Placental epithelial cell (primary cell): ENCODE results near the gene CXorf38.

GRCh38 chrX:40168436-40168793, 70.7 kb upstream of the BCOR start:
- CAGE, long polyA plus RNA = no peak

DNA sequence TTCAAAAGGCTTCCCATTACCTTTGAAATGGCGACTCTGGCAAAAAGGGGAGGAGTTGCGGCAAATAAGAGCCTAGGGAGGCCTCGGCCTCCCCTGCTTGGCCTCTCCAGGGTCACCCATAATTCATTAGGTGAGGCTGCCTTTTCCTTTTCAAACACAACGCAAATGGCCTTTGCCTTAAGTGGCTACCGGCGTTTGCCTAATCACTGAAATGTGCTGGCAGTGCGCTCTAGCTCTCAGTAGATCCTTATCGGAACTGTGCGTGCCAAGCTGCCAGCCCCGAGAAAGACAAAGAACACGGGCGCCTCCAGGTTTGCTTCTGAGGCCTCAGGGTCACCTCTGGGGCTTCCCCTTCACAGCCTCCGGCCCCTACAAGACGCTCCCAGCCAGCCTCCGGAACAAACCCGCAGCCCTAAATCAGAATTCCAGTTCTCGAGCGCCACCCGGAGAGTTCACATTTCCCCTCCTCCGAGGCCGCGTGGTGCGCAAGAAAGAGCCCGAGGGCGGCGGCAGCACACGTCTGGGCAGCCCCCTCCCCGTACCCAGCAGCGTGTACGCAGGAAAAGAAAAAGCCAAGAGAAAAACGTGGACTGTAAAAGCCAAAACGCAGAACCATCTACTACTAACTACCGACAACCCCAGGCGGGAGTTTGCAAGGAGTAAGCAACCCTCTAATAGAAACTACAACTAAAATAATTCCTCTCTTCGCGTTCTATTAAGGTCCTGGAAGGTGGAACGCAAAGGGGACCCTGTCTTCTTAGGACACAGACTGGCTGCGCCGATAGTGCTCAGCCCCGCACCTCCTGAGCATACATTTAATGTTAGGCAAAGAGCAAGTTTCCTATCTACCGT, 76.4 kb upstream of the BCOR start:
- CAGE, long polyA plus RNA = no peak

DNA sequence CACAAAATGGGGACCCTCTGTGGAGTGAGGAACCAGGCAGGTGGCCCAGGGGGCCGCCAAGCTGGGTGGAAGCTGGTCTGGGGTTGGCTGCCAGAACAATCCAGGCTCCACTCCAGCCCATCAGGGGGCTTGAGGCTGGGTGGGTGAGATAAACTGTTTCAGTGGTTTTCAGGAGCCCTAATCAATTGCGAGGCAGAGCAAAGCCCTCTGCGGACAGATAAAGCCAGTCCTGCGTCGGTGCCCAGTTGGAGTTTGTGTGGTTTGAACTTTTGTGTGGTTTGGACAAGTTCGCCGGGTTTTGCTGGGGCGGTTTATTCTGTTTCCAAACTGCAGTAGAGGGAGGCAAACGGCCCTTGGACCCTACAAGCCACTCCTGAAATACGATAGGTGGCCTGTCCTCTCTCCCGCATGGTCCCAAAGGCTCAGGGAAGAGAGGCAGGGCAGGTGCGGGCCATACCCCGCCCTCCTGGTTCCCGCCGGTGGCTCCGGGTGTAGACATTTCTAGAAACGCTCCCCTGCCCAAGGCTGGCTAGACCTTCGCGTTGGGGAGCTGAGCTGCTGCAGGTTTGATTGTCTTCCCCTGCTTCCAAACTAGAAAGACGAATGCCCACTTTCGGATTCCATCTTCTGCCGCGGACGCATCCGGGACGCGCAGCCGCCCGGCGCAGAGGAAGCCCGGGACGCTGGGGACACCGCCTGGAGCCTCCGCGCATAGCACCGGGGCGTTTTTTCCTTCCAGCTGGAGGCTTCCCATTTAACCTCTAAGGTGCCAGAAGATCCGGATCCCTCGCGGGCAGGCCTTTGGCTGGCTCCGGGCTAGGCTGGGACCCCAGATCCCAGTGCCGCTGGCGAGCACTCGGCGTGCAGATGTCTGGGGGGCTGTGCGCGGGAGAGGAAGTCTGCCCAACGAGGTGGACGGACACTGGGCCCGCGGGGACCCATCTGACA, 169.0 kb upstream of the BCOR start:
- CAGE, long polyA plus RNA = no peak

GRCh38 chrX:40473927-40474771, 106.6 kb upstream of the ATP6AP2 start:
- CAGE, long polyA plus RNA = no peak

DNA sequence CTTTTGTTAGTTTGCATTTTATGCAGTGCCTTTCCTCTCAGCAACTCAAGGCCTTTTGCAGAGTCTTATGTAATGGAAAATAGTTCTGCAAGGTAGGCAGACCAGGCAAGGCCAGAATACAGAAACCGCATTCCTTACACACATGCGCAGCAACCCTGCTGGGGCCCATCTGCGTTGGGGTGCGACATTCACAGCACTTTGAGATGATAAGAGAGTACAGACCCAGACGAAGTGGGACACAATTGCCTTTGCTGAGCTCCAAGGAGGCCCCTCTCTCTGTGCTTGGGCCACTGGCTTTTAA, 96.1 kb upstream of the ATP6AP2 start:
- CAGE, long polyA plus RNA = no peak

DNA sequence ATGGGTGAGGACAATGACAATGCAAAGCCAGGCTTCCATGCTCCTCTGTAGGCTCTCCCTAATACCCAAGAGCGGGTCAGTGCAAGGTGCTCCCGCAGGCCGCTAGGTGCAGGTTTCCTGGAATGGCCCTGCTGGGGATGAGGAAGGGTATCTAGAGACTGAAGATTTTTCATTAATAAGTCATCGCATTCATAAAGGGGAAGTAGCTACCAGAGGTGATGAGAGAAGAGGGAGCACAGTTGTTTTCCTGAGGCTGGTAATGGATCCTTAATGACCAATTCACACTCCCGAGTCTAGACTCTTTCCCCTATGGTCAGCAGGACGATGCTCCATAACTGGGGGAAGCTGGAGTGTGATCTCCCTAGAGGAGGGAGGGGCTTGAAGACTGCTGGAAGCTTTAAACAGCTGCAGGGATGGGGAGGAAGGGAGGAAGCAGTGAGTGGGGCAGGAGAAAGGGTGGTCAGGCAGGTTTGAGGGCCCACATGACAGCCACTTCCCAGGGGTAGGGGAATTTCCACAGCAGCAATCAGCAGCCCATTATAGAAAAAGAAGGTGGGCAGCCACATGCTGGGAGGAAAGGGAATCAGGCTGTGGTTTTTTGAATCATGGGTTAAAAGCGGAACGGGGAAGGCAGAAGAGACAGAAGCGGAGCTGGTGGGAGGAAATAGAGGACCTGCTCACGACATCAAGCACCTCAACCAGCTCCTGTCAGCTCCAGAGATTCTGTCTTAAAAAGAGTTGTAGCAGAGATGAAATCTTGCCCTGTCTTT, 10.2 kb upstream of the ATP6AP2 start:
- CAGE, long polyA plus RNA = no peak

DNA sequence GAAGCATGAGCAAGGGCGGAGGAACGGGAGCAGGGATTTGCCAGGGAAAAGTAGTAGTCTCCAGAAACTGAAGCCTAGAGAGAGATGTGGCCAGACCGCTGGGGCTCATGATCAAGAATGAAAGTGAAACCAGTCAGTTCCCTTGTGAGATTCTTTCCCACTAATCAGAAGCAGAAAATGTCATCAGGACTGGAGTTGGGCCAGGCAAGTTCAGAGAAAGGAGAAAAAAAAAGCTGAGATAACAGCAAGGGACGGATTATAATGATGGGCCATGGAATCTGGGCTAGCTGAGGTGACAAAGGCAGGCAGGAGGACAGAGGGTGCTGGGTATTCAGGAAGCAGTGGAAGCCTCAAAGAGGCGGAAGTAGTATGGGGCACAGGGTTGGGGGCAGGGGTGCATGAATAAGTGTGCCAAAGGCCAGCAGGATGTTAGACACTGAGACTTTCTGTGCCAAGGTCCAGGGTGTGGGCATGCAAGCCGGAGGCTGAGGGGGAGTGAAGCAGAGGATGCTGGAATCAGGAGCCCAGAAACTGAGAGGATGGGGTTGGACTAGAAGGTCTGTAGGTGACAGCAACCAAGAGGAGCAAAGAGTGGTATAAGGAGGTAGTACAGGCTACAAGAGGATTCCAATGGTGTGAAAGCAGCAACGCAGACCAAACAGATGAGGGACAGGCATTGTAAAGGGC, 2.4 kb downstream of the CXorf38 start:
- CAGE, long polyA plus RNA = no peak

- CAGE, long polyA plus RNA = no peak
Measured at GRCh38 chrX:40646842-40647624, at the start of gene CXorf38. Gene CXorf38 (minus strand): TSS chrX:40647561.

DNA sequence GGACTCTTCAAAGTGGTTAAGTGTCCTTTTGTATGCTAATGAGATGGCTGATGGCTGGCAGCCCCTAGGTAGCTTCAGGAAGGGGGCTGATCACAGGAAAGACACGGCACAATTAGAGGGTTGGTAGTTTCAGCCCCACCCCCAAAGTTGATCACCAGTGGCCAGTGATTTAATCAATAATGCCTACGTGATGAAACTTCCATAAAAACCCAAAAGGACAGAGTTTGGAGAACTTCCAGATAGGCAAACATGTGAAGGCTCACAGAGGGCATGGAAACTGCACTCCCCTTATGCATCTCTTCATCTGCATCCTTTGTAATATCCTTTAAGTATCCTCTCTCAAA, 16.5 kb upstream of the CXorf38 start:
- CAGE, long polyA plus RNA = no peak

- CAGE, long polyA plus RNA = no peak
Measured at GRCh38 chrX:40933345-40934339, 151.6 kb upstream of the USP9X start.

DNA sequence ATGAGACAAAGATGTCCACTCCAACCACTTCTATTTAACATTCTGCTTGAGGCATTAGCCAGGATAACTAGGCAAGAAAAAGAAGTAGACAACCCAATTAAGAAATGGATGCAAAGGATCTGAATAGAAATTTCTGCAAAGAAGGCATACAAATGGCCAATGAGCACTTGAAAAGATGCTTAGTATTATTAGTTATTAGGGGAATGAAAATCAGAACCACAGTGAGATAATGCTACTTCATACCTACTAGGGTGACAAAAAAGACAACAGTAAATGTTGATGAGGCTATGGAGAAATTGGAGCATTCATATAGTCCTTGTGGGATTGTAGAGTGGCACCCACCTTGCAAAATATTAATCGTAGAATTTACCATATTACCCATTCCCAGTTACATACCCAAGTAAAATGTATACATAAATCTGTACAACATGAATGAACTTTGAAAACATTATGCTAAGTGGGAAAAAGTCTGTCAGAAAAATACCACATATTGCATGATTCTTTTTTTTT, 73.8 kb downstream of the USP9X start:
- CAGE, long polyA plus RNA = no peak

- CAGE, long polyA plus RNA = no peak
Measured at GRCh38 chrX:41218879-41219419, 115.0 kb upstream of the DDX3X start.

DNA sequence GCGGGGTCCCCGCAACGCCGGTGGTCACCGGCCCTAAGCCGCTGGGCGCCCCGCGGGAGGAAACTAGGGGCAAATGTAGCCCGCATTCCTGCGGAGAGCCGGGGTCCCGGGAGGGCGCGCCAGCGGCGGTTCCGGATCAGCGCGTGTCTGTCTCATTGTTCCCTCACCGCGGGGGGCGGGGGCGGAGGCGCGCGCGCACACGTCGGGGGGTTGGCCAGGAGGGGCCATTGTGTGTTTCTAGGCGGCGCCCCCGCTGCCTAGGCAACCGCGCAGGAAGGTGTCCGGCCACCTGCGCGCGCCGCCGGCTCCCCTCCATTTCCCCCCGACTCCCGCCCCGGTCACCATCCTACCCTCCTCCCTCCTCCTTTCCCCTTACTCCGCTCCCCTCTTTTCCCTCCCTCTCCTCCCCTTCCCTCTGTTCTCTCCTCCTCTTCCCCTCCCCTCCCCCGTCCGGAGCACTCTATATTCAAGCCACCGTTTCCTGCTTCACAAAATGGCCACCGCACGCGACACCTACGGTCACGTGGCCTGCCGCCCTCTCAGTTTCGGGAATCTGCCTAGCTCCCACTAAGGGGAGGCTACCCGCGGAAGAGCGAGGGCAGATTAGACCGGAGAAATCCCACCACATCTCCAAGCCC, 809 bp upstream of the DDX3X start:
- CAGE, long polyA plus RNA = no peak

DNA sequence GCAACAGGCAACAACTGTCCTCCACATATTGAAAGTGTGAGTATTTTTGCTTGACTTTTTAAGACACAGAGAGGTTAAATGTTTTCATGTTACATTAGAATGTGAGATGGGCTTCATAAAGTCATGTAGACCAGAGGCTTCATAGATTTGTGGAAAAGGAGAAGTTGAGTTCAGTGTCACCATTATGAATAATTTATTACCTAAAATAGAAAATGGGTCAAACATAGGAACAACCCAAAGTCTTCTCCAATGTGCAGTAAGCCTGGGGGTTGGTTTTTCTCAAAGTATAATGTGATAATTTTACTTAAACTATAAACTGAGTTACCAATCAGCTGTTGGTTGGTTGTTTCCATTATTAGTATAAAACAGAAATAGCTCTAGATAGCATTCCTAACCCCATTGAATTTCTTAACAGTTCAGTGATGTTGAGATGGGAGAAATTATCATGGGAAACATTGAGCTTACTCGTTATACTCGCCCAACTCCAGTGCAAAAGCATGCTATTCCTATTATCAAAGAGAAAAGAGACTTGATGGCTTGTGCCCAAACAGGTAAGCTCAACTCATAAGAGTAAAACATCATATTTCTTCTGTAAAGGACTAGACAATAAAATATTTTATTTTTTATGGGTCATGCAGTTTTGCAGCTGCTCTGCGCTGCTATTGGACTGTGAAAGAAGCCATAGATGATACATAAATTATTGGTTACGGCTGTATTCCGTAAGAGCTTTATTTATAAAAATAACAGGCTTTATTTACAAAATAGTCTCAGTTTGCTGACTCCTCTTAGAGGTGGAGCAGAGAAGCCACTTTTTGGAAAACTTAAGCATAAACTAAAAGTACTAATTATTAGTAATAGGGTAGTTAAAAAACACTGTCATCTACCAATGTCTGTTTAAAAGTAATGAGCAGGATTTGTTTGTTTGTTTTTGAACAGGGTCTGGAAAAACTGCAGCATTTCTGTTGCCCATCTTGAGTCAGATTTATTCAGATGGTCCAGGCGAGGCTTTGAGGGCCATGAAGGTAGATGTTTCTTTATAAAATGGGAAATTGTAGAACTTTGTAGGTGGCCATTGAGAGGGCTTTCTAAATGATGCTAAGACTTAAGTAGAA, 9.2 kb downstream of the DDX3X start:
- CAGE, long polyA plus RNA = no peak

- CAGE, long polyA plus RNA = no peak
Measured at GRCh38 chrX:41589763-41590279, 99.0 kb upstream of the GPR34 start.

- CAGE, long polyA plus RNA = no peak
Measured at GRCh38 chrX:42739700-42740059, 38.3 kb downstream of the PPP1R2C start.

GRCh38 chrX:42948613-42949039, 170.7 kb upstream of the PPP1R2C start:
- CAGE, long polyA plus RNA = no peak

GRCh38 chrX:43658643-43658903, 2.5 kb downstream of the MAOA start:
- CAGE, long polyA plus RNA = no peak

GRCh38 chrX:43743156-43744101, 87.3 kb downstream of the MAOA start:
- CAGE, long polyA plus RNA = no peak

GRCh38 chrX:44245662-44246033, 97.8 kb downstream of the EFHC2 start:
- CAGE, long polyA plus RNA = no peak